Measurements from ENCODE around the gene CORT.

GRCh38 chr1:10449761-10450432 lies at the start of gene CORT:
CORT (plus strand) TSS chr1:10450031.
- RRBS: 93% methylated on average over 4 of the region's 21 CpGs
CAGE:
- cytosol, long polyA plus RNA: no peak
- long polyA plus RNA: no peak
- nucleus, long polyA plus RNA: no peak

DNA sequence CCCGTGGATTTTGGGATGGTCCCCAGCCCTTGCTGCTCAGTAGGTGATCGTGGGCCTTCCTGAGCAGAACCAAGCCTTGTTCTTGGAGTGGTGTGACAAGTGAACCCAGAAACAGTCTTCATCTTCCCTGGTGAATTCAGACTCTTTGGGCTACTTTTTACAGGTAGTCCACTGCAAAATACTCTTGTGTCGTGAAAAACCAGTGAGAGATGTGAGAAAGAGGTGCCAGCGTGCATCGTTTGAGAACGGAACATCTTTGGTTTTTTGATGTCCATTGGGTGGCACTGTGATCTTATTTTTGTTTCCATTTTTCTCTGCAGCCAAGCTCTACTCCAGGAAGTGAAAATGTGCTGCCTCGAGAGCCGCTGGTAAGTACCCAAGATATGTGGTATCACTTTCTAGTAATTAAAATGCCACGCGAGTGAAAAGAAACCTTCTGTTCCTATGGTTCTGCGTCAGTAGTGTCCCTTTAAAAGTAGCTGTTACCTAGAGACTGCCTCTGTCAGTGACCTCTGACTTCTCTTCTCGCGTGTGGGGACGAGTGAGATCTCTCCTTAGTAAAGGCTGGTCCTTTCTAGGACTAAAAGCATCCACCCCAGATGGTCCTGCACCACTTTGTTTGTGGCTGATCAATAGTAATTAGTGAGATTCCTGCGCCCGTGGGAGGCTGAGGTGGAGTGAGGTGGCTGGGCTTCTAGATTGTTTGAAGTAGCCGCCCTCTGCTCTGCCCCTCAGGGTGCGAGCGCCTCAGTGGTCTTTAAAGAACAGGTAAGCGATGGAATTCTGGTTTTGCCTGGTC lies 20.4 kb downstream of the PEX14 start:
- RRBS: no CpG with 5 or more reads among the region's 20 CpGs
CAGE:
- cytosol, long polyA plus RNA: no peak
- long polyA plus RNA: no peak
- nucleus, long polyA plus RNA: no peak

GRCh38 chr1:10495910-10496482 lies 21.2 kb downstream of the PEX14 start:
- RRBS: no CpG with 5 or more reads among the region's 17 CpGs
CAGE:
- cytosol, long polyA plus RNA: no peak
- long polyA plus RNA: no peak
- nucleus, long polyA plus RNA: no peak

- RRBS: no CpG with 5 or more reads among the region's 24 CpGs
CAGE:
- cytosol, long polyA plus RNA: no peak
- long polyA plus RNA: no peak
- nucleus, long polyA plus RNA: no peak
Measured at GRCh38 chr1:10614849-10615810, 140.4 kb downstream of the PEX14 start.

DNA sequence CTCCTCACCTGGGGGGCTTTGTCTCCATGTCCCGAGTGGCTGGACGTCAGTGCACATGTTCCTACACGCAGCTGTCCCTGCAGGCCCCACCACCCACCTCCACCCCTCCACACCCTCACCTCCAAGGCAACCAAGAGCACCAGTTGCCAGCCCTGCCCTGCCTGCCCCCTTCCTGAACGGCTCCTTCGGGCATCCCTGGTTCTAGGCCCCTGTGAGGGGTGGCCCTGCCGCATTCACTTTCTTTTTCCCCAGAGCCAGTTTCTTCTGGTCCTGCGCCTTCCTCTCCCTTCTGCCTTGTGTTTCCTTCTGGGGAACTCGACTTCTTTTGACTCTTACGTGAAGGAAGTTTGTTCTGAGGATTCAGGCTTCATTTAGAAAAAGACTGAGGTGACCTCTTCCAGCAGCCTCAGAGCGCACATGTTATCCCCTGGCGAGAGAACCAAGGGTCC lies 147.3 kb downstream of the PEX14 start:
- RRBS: no CpG with 5 or more reads among the region's 11 CpGs
CAGE:
- cytosol, long polyA plus RNA: no peak
- long polyA plus RNA: no peak
- nucleus, long polyA plus RNA: no peak

DNA sequence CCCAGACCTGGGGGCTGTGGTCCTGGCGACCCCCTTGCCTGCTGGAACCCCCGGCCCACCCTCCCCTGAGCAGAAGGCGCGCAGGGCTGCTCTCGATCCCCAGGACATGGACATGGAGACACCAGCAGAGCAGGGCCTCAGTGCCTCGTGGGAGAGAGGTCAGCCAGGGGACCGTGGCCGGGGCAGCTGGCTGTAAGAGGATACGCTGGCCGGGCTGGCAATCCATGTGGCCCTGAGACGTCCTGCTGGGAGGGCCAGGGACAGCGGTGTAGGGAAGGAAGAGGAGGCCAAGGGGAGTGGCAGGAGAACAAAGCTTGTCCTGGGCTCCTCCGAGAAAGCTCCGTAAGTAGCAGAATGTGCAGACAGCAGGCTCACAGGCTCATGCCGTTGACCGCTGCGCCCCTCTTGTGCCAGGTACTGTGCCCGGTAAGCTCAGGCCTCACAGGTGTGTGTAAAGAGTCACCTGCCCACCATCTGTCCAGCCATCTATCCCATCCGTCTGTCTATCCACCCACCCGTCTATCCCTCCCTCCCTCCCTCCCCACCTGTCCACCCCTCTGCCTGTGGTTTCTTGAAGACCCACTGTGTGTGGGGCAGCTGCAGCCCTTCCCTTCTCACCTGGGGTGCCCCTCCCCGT lies 132.0 kb downstream of the CASZ1 start:
- RRBS: 17% methylated on average over 2 of the region's 21 CpGs
CAGE:
- cytosol, long polyA plus RNA: no peak
- long polyA plus RNA: no peak
- nucleus, long polyA plus RNA: no peak

DNA sequence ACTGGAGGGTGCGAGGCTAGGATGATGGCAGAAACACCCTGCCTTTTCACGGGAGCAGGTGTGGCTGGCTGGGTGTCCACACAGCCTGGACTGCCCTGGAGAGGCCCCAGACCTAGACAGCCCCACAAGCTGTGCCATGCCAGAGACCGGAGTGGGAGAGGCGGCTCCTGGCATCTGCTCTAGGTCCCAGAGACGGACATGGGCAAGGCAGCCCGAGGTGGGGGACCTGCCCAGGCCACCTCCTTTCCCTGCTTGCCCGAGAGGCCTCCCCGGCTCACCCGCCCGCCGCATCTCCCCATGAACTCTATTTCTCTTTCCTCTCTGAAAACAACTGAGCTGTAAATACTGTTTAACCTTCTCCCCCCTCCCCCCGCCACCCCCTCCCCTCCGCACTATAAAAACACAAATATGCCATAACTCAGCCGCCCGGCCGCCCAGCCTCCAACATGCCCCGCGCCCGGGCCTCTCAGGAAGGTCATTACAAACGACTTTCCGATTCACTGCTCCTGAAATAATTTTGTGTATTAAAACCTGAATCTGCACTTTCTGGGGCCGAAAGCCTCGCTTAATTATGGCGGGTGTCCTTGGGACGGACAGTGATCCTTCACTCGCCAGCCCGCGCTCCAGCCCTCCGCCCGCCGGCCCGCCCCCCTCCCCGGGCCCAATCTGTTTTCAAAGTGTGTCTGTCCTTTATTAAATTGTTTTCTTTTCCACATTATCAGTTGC lies 124.4 kb downstream of the CASZ1 start:
- RRBS: no CpG with 5 or more reads among the region's 33 CpGs
CAGE:
- cytosol, long polyA plus RNA: no peak
- long polyA plus RNA: no peak
- nucleus, long polyA plus RNA: no peak

- RRBS: 75% methylated on average over 4 of the region's 22 CpGs
CAGE:
- cytosol, long polyA plus RNA: no peak
- long polyA plus RNA: no peak
- nucleus, long polyA plus RNA: no peak
Measured at GRCh38 chr1:10737822-10738632, 58.4 kb downstream of the CASZ1 start.

DNA sequence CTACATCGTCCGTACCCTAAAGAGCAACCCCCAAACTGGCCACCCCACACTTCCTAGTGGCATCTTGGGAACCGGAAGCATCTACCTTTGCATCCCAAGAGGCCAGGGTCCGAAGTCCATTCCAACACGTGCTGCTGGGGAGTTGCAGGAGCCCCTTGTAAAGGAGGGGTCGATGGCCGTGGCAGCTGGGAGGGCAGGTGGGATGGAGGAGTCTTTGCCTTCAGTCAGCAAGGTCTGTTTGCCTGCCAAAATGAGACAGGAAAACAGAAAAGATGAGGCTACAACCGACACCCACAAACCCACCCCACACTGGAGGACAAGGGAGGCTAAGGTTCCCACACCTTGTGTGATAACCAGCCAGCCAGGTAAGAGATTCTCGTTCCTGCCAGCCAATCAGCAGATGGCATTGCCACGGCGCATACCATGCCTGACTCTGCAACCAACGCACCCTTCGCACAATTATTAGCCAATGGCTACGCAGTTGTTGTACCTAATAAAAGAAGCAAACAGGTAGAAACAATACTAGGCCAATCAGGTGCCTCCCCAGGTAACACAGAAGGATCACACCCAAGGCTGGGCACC lies 35.7 kb downstream of the CASZ1 start:
- RRBS: no CpG with 5 or more reads among the region's 14 CpGs
CAGE:
- cytosol, long polyA plus RNA: no peak
- long polyA plus RNA: no peak
- nucleus, long polyA plus RNA: no peak

DNA sequence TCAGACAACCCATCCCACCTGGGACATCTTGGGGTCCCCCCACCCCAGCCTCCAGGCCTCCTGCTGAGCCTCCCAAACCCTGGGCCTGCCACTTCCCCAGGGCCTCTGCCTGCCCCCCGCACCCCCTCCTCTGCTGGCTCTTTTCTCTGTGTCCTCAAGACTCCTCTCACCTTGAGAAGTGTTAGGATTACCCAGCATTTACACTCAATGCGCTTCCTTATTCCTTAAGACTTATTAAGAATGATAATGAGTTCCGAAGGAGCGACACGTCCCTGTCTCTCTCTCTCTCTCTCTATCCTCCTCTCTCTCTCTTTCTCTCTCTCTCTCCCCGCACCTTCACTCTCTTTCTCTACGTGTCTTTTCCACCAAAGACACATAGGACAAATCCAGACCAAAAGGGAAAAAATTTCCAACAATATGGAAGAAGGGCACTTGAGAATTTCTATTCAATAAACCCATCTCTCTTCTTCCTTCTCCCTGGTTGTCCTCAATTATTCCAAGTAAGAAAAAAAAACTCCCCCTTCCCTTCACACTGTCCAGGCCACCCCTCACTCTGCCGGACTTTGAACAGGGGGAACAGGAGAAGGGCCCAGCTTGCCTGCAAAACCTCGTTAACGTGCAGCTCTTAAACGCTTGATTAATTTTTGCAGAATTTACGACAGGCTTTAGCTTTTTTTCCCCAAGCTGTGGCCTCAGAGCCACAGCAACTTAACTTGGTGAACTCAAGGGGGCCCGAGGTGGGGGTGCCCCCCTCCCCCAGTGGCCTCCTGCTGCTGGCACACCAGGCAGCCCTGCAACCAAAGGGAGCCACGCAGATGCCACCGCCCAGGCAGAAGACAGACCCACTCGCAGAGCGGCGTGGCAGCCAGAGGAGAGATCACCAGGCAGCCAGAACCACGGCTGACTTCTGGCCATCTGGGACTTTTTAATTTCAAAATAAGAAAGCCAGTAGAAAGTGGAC lies 6.9 kb downstream of the CASZ1 start:
- RRBS: no CpG with 5 or more reads among the region's 19 CpGs
CAGE:
- cytosol, long polyA plus RNA: no peak
- long polyA plus RNA: no peak
- nucleus, long polyA plus RNA: no peak

- RRBS: 11% methylated on average over 20 of the region's 37 CpGs
CAGE:
- cytosol, long polyA plus RNA: no peak
- long polyA plus RNA: no peak
- nucleus, long polyA plus RNA: no peak
Measured at GRCh38 chr1:10835693-10836482, 39.4 kb upstream of the CASZ1 start.

GRCh38 chr1:11022145-11022838 lies 9.8 kb downstream of the TARDBP start:
- RRBS: no CpG with 5 or more reads among the region's 7 CpGs
CAGE:
- cytosol, long polyA plus RNA: start-site peak on the plus strand at chr1:11022247-11022673, 207 and 490 reads in 2 replicates
- long polyA plus RNA: start-site peak on the minus strand at chr1:11022688-11022715, 17 and 16 reads in 2 replicates
- nucleus, long polyA plus RNA: no peak

GRCh38 chr1:11027832-11028671 lies 15.6 kb downstream of the TARDBP start:
- RRBS: no CpG with 5 or more reads among the region's 6 CpGs
CAGE:
- cytosol, long polyA plus RNA: no peak
- long polyA plus RNA: no peak
- nucleus, long polyA plus RNA: no peak

- RRBS: no CpG with 5 or more reads among the region's 30 CpGs
CAGE:
- cytosol, long polyA plus RNA: no peak
- long polyA plus RNA: no peak
- nucleus, long polyA plus RNA: no peak
Measured at GRCh38 chr1:11046077-11046905, 748 bp downstream of the MASP2 start.

DNA sequence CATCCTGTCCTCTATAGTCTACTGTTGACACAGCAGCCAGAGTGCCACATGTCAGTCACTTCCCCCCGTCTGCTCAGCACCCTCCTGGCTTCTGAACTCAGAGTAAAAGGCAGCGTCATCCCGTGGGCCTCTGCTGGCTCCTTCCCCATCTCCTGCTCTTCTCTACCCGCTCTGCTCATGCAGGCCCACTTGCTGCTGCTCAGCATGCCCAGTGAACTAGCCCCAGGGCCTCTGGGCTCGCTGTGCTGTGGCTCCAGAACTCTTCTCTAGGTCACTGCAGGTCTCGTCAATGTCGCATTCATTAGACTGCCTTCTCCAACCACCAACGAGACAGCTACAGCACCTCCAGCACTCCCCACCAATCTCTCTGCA lies 11.7 kb upstream of the SRM start:
- RRBS: no CpG with 5 or more reads among the region's 8 CpGs
CAGE:
- cytosol, long polyA plus RNA: no peak
- long polyA plus RNA: no peak
- nucleus, long polyA plus RNA: no peak

GRCh38 chr1:11106981-11107581 lies 7.4 kb upstream of the EXOSC10 start:
- RRBS: no CpG with 5 or more reads among the region's 4 CpGs
CAGE:
- cytosol, long polyA plus RNA: no peak
- long polyA plus RNA: no peak
- nucleus, long polyA plus RNA: no peak

DNA sequence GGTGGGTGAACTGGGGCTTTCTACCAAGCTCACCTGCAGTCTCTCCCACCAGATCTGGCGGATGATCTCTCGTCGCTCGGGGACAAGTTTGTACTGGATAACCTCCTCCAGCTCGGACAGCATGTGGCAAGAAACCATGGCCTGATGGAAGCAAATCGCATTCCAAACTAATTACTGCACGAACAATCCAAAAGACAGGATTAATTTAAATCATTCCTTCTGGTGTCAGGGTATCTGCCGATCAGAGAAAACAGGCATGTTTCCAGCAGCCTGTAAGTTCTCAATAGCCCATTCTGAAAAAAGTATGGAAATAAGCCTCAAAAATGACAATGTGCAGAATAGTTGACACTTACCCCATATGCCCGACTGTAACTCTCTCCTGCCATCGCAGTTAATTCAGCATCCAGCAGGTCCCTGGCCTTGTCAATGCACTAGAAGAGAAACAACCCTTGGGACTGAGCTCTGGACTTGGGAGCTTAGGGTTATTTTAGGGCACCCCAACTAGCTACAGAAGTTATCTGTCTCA lies 44.5 kb upstream of the ANGPTL7 start:
- RRBS: no CpG with 5 or more reads among the region's 10 CpGs
CAGE:
- cytosol, long polyA plus RNA: no peak
- long polyA plus RNA: no peak
- nucleus, long polyA plus RNA: no peak

DNA sequence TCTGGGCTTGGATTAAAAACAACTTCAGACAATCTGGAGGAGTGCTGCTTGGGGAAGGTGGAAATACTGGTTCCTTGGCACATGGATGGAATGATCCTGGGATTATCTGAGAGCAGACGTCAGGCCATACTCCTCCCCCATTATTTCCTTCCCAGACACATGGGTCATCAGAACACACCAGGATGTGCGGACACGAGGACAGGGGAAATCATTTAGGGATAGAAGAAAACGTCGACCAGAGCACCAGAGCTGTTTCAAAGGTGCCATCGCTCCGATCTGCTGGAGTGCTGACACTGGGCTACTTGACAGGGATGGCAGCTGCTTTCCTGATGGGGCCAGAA lies 31.8 kb upstream of the ANGPTL7 start:
- RRBS: no CpG with 5 or more reads among the region's 7 CpGs
CAGE:
- cytosol, long polyA plus RNA: no peak
- long polyA plus RNA: no peak
- nucleus, long polyA plus RNA: no peak

GRCh38 chr1:11230955-11231268 lies 31.4 kb downstream of the MTOR start:
- RRBS: no CpG with 5 or more reads among the region's 5 CpGs
CAGE:
- cytosol, long polyA plus RNA: no peak
- long polyA plus RNA: no peak
- nucleus, long polyA plus RNA: no peak

DNA sequence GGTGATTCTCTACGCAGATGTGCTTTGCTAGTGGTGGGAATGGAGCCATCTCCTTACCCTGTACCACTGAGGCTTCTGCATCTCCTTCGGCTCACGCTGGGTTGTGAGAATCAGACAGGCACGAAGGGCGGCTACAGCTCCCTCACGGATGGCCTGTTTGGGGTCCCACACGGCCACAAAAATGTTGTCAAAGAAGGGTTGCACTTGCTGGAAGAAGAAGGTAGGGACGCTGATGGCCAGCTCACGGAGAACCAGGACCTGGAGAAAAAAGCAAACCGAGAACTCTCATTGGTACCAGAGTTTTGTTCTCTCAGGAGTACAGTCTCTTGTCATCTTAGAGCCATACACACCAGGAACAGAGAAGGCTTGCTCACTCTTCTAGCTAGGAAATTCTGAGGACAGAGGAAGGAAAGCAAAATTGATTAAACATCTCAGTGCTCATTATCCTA lies 6.4 kb downstream of the MTOR start:
- RRBS: no CpG with 5 or more reads among the region's 10 CpGs
CAGE:
- cytosol, long polyA plus RNA: no peak
- long polyA plus RNA: no peak
- nucleus, long polyA plus RNA: no peak